Measurements from ENCODE around the gene RAB40B.

GRCh38 chr17:82396550-82397208 lies 21.5 kb upstream of the HEXD start:
- PRO-cap, 2 experiments: no peak in any of the 2 experiments

- PRO-cap, 2 experiments: no peak in any of the 2 experiments
Observed at GRCh38 chr17:82441894-82442694, 8.5 kb downstream of the CYBC1 start.

DNA sequence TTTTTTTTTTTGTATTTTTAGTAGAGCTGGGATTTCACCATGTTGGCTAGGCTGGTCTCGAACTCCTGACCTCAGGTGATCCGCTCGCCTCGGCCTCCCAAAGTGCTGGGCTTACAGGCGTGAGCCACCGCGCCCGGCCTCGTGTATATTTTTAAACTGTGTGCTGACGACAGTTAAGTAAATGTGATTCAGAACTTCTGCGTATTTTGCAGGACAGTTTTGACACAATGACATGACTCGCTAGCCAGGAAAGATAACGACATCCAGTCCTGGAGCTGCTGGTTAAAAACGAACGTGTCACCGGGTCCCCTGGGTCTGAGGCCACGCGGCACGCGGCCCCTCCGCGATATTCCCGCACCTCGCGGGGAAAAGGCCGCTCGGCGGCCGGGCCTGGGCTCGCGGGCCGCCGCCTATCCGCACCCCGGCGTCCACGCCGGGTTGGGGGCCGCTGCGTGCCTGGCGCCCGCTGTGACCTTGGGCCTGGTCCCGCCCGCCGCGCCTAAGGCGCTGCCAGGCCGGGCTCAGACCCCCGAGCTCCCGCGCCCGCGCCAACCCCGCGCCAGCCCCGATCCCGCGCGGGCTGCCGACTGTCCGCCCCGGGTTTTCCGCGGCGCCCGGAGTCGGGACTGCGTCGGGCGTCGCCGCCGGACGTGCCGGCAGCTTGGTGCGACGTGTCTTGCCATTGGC lies 455 bp upstream of the FOXK2 start:
- PRO-cap, 2 experiments: peak in 2 of 2 experiments; most common plus-strand start position 202 of the sequence (in 1); most common minus-strand start position 589 of the sequence (in 2)

GRCh38 chr17:82544187-82544975 lies 24.8 kb downstream of the FOXK2 start:
- PRO-cap, 2 experiments: no peak in any of the 2 experiments

GRCh38 chr17:82697829-82698788 lies at the start of gene RAB40B:
TSS of gene RAB40B (minus strand) at chr17:82698698.
- PRO-cap, 2 experiments: peak in 2 of 2 experiments; most common minus-strand start chr17:82698694 (in 2)

GRCh38 chr17:82752401-82752937 lies 604 bp downstream of the TBCD start:
- PRO-cap, 2 experiments: no peak in any of the 2 experiments

GRCh38 chr17:82776505-82776980 lies 24.7 kb downstream of the TBCD start:
- PRO-cap, 2 experiments: no peak in any of the 2 experiments

GRCh38 chr17:82789326-82789676 lies 37.4 kb downstream of the TBCD start:
- PRO-cap, 2 experiments: no peak in any of the 2 experiments

DNA sequence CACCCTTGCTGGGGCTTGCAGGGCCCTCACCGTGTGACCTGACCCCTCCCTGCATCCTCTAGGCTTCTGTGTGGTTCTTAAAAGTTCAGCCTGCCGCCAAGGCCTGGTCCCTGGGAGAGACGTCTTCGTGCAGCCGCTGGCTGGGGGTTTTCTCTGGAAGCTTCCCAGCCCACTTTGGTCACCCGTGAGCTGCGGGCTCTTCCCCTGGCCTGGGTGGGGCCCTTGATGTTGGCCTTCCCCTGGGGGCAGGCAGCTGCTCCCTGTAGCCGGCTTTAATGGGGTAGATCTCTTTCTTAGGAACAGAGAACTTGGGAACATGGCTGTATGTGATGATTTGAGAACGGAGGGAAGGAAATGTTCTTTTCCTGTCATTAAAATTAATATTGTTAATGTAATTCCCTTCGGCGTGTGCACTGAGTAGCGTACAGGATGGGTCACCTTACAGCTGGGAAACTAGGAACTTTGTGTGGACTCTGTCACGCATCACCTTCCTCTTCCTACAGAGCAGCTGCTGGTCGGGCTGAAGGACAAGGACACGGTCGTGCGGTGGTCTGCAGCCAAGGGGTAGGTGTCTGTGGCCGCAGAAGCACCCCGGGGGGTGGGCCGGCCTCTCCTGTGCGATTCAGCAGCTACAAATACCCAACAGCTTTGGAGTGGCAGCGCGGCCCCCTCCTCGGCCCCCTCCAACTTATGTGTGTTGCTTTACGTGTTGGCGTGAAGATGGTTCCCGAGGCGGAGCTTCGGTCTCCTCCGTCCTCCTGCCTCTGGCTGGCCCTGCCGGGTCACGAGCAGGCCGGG lies 32.5 kb downstream of the ZNF750 start:
- PRO-cap, 2 experiments: no peak in any of the 2 experiments

DNA sequence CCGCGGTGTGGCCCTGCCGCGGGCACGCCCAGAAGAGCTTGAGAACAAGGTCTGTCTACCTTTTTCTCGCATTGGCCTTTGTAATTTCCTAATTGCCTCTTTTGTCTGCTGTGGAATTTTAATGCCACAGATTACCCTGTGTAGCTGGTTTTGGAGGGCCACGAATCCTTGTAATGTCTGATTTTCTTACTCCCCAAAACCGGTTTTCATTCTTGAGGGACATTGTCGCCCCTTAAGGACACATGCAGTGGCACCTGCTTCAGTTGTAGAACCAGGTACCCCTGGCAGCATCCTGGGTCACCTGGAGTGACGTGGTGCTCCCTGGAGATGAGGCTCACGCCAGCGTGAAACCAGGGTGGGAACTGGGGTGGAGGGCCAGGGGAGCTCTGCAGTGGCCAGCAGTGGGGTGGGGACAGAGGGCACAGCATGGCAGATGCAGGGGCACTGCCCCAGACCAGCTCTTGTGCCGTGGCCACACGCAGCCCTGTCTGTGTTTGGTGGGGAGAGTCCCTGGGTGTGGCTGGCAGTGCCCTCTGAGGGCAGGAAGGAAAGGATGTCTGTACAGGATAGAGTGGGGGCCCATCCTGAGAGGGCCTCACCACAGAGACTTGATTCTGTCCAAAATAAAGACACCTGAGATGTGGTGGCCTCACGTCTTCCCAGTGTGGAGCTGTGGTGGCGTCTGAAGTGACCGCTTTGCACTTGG lies 24.6 kb downstream of the ZNF750 start:
- PRO-cap, 2 experiments: no peak in any of the 2 experiments

GRCh38 chr17:82888856-82889180 lies 49.0 kb upstream of the ZNF750 start:
- PRO-cap, 2 experiments: no peak in any of the 2 experiments

- PRO-cap, 2 experiments: no peak in any of the 2 experiments
Observed at GRCh38 chr17:82889181-82890264, 49.7 kb upstream of the ZNF750 start.

- PRO-cap, 2 experiments: no peak in any of the 2 experiments
Observed at GRCh38 chr17:82892681-82893827, 53.2 kb upstream of the ZNF750 start.

- PRO-cap, 2 experiments: no peak in any of the 2 experiments
Observed at GRCh38 chr17:83077834-83078264, 1.6 kb upstream of the METRNL start.

- PRO-cap, 2 experiments: no peak in any of the 2 experiments
Observed at GRCh38 chr17:83095222-83095664, 15.8 kb downstream of the METRNL start.

DNA sequence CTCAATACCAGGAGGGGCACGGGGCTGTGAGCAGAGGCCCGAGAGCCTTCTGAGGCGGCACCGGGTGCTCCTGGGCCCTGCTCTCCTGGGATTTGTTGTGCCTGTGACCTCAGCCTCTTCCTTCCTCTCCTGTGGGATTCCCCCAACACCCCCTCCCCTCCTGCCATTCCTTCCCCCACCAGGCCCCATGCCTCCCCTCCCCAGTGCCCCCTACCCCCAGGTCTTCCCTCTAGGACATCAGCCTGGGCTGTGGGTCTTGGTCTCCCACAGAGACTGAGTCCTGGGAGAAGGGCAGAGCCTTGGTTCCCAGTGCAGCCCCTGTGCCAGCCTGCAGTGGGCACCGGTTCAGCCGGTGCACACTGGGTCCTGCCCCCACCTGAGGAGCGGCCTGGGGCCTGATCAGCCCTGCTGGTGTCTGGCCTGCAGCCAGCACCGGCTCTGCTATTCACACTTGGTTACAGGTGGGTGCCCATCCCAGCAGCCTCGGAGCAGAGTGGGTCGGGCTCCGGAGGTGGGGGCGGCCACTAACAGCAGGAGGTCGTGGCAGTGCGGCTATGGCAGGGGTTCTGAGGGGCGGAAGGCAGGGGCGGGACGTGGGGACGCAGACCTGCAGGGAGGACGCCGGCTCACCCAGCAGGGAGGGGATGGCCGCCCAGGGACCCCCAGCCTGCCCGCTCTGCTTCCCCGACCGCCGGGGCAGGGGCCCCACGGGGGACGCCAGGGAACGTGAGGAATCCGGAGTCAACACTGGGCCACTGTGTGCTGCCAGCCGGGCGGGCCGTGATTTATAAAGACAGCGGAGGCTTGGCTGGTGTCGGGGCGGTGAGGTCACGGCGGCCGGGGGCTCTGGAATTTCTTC lies 20.1 kb downstream of the METRNL start:
- PRO-cap, 2 experiments: peak in 2 of 2 experiments; most common plus-strand start position 790 of the sequence (in 1); most common minus-strand start position 761 of the sequence (in 2)

DNA sequence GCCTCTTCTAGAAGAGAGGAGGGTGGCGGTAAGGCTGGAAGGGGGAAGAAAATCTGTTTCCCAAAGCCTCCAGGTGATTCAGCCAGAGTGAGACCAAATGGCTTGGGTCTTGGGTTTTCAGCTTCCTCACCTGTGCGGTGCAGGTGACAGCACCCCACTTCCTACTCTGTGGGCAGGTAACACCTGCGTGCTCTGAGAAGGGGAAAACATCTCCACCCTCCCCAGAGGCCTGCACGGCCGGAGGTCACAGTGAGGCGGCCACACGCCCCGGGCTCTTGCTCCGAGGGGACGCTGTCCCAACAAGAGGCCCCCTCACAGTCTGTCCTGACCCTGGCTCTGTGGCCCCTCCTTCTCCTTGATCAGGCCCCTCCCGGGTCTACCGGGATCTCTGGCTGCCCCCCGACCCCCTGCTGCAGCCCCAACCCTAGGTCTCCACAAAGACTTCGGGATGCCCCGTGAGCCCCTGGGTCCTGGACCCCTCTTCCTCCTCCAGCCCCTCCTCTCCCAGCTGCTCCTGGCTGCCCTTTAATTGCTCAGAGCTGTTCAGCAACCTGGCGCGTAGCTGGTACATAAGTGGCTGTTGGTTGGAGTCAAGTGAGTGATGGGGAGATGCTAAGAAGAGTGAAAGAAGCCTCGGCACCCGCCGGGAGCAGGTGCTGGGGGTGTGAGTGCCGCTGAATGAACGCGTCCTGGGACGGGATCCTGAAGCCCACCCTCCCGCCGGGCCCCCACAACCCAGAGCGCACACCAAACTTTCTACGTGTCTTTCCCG lies 119.5 kb downstream of the METRNL start:
- PRO-cap, 2 experiments: no peak in any of the 2 experiments

GRCh38 chr17:83203748-83204337 lies 124.4 kb downstream of the METRNL start:
- PRO-cap, 2 experiments: no peak in any of the 2 experiments

Measured in heart right ventricle (tissue), 2 donors.